HL-60 (cell line): Measurements from ENCODE around the genes ACBD5 and BAMBI.

DNA sequence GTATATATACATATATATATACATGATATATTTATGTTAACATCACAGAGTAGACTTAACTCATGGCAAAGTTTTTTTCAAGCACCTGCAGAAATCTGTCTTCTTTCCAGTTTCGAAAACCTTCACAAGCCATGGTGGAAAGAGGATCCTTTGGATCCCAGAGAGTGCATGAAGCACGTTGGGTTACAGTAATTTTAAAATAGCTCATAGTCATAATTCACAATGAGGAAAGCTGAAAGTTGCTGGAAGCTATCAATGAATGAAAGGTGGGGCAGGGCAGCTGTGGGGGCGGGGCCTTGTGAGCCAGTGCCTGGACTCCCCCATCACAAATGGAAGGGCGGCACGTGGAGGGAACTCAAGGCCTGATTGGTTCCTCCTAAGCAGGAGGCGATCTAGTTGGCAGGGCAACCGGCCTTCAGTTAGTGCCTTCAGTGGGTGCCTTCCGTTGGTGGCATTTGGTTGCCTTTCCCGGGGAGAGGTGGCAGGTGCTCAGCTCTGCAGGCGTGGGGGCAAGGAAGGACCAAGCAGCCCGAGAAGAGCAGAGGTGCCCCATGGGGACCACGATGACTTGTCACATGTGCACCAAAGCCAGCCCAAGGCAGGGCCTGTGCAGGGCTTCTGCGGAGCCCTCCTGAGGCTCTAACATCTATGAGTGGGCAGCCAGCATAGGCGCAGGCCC lies 60.0 kb upstream of the PDSS1 start:
- RRBS: 96% methylated on average over 2 of the region's 14 CpGs

GRCh38 chr10:26931197-26931741 lies 70.5 kb upstream of the ABI1 start:
- RRBS: no CpG with 5 or more reads among the region's 28 CpGs

DNA sequence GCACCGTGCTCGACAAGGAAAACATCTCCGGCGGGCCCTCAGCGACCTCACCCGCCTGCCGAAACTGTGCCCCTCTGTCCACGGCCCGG lies 154 bp downstream of the YME1L1 start:
- RRBS: 3% methylated on average over 7 of the region's 9 CpGs

- RRBS: 3% methylated on average over 31 of the region's 60 CpGs
These were observed at the start of gene ACBD5 for GRCh38 chr10:27240153-27240967. TSS of gene ACBD5 (minus strand) at chr10:27240797.

DNA sequence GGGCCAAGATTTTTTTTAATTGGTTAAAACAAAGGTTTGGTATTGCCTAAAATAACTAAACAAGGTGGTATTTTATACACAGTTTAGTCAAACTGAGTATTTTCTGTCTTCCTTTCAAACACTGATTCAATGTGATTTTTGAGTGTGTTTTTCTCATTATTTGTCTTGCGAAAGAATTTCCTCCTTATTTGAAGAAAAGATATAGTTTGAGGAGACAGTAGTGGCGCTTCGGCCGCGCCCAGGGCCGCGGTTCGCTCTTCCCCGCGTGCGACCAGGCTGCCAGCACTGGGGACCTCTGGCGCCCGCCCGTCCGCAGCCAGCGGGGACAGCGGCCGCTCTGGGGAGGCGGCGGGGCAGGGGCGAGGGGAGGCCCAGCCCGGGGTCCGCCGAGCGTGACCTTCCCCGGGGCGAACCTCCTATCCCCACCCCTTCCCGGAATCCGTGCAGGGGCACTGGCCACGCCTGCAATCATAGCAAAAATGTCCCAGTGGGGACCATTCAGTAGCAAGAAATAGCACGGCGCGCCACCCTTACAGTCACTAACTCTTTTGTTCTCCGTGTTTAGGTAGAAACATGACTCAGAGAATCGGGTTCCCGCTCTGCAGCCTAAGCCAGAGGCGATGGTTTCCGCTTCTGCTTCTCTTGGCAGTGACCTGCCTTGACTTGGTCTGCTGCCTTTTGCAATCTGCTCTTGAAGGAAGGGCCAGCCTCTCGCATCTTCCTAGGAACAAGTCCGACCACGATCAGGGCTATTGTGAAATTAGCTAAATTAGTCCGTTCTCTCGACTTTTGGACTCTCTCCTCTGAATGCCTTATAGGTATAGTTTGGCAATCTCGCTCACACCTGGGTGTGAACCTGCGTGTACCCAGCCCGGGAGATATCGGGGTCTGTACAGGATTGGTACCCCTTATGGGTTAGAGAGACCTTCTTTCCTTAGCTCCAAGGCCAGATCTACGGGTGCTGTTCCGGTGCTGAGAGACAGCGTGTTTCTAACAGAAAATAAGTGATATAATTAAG lies 79.2 kb upstream of the ACBD5 start:
- RRBS: 89% methylated on average over 4 of the region's 50 CpGs

DNA sequence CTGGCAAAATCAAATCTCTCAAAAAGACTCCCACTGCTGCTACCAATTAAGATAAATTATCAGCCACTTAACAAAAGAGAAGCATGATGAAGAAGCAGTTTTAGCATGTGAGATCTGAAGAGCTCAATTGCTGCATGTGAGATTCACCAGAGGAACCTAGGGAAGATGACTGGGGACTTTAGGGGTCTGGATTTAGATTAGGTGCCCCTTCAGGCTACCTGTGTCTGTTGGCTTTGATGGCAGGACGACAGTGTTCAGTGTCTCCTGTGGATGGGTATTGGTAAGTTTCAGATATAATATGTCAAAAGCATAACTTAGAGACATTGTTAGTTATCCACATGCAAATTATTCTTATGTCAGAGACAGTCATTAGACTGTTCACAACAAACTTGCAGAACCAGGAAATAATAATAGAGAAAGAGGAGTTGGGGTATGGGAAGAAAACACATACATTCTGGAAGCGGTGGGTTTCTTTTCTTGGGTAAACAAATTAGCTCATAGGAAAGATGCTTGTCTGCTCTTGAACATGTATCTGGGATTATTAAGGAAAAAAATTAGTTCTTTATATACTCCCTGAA lies 20.7 kb downstream of the RAB18 start:
- RRBS: no CpG with 5 or more reads among the region's 2 CpGs

DNA sequence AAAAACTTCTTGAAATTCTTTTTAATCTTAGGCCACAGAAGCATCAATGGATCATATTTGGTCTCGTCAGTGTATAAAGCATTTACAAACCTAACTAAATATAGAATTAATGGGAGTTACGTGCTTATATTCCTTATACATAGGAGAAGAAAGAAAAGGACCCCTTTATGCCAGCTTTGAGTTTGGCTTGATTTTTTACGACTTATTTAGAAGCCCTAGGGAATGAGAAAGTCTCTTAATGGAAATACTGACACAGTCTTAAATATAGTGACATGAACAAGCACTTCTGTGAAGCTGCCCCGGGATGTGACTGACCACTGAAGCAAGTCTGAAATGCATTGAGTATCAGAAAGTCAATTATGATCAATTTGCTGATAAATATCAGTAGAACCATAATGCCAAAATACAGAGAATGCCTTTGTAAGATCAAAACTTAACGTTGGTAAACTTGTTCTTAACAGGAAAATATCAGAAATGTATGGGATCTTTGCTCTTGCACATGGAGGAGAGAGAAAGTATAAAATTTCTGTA lies 19.8 kb downstream of the MKX start:
- RRBS: no CpG with 5 or more reads among the region's 5 CpGs

DNA sequence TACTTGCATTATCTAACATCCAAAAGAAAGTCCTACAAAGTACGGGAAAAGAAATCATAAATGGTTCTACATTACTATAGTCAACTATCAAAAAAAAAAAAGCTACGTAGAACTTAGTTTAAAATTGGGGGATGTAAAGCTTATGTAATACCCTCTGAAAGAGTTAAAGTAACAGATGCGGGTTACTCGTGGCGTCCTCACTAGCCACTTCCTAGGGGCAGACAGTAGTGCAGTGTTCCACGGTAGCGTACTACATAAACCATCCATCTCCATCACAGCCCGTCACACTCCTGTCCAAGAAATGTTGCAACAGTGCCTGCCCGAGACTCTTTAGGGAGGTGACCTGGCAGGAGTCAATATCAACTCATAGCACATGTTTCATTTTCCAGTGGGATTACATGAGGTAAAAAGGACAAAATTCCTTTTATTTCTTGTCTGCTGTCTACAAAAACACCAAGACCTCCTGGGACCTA lies 100.1 kb downstream of the MPP7 start:
- RRBS: no CpG with 5 or more reads among the region's 9 CpGs

DNA sequence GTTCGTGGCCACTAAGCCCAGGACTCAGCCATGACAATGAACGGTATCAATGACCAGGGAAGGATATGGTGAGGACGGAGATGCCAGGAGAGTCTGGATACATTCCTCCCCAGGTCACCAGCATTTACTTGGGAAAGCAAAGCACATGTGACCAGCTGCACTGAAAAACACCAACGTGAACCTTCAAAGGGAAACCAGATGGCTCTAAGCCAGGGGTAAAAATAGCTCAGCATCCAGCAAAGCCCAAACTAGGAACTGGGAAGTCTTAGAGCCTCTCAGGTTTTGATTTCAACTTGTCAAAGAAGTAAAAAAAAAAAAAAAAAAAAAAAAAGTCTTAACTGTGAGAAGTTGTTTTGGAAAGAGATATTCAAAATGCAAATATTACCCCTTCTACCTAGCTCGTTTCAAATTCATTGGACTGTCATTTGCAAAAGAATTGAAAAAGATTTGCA lies 24.1 kb upstream of the MPP7 start:
- RRBS: no CpG with 5 or more reads among the region's 5 CpGs

DNA sequence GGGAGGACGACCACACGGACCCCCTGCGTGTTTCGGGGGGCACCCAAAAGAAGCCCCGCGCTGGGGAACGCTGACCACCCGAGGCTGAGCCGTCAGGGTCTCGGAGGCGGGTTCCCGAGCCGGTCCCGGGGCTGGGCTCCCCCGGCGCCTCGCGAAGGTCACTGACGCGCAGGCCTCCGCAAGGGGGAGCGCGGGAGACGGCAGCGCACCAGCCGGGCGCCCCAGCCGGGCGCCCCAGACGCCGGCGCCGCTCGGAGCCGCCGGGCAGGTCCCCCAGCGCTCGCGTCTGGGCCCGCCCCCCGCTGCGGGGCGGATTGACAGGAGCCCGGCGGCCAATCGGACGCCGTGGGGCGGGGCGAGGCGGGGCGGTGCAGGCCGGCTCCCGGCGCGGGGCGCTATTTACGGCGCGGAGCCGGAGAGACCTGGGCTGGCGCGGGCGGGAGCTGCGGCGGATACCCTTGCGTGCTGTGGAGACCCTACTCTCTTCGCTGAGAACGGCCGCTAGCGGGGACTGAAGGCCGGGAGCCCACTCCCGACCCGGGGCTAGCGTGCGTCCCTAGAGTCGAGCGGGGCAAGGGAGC lies at the start of gene BAMBI:
BAMBI (plus strand) TSS at position 425 of the 581 bp plus-strand sequence.
- RRBS: 2% methylated on average over 44 of the region's 78 CpGs

DNA sequence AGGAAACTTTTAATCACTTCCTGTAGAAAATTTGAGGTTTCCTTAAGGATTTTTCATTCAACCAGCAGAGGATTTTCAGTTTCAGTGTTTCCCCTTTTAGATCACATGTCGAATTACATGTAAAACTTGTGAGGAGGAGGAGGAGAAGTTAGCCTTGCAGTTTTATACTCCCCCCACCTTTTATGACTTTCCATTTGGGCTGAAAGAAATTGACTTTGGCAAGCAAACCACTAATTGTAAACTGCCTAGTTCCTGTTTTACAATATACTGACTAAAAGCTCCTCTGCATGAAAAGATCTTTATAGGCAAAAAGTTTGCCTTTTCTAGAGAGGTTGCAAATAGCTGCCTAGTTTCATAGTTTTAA lies 3.0 kb downstream of the BAMBI start:
- RRBS: no CpG with 5 or more reads among the region's 1 CpG

- RRBS: no CpG with 5 or more reads among the region's 7 CpGs
These were observed 196.2 kb downstream of the BAMBI start for GRCh38 chr10:28873332-28874017.

DNA sequence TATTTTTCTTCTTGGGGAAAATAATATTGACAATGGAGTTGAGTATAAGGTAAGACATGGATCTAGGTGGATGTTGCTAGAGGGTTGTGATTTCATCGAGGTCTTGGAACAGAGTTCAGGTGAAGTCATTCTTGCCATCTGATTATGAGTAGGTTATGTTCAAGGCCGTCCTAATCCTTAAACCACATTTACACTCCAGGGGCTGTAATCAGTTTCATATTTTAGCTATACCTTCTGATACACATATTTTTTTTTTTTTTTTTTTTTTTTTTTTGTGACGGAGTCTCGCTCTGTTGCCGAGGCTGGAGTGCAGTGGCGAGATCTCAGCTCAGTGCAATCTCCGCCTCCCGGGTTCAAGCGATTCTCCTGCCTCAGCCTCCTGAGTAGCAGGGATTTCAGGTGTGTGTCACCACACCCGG lies 121.6 kb downstream of the LYZL1 start:
- RRBS: no CpG with 5 or more reads among the region's 10 CpGs

GRCh38 chr10:29524171-29524806 lies 110.5 kb downstream of the SVIL start:
- RRBS: no CpG with 5 or more reads among the region's 10 CpGs

- RRBS: no CpG with 5 or more reads among the region's 10 CpGs
These were observed 47.1 kb upstream of the SVIL start for GRCh38 chr10:29681608-29682487.

- RRBS: no CpG with 5 or more reads among the region's 11 CpGs
These were observed 68.5 kb upstream of the SVIL start for GRCh38 chr10:29703152-29703746.

- RRBS: no CpG with 5 or more reads among the region's 20 CpGs
These were observed 205.3 kb upstream of the SVIL start for GRCh38 chr10:29839631-29840939.

- RRBS: no CpG with 5 or more reads among the region's 11 CpGs
These were observed 201.0 kb downstream of the JCAD start for GRCh38 chr10:29858170-29859045.

DNA sequence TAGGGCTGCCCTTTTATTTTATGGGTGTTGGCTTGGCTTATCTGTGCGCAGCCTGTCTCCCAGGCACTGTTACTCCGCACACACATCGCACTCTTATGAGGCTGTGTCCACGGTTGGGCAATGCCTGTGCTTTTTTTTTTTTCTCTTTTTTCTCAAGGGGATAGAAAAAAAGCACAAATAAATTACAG lies 177.9 kb downstream of the JCAD start:
- RRBS: no CpG with 5 or more reads among the region's 4 CpGs